Aorta (tissue), 1 donor: ENCODE measurements around a stretch of chr7.

- PRO-cap = no peak
Measured at GRCh38 chr7:39951921-39952232, 1.8 kb downstream of the CDK13 start.

DNA sequence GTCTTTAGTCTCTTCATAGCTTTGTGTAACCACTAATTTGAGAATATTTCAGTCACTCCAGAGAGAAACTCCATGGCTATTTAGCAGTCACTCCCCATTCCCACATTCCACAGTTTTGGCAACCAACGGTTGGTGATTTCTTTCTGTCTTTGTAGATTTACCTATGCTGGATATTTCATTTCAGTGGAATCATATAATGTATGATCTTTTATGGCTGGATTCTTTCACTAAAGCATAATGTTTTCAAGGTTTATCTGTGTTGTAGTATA lies 22.3 kb downstream of the CDK13 start:
- PRO-cap = no peak

GRCh38 chr7:39985551-39986075 lies 35.6 kb downstream of the CDK13 start:
- PRO-cap = no peak

DNA sequence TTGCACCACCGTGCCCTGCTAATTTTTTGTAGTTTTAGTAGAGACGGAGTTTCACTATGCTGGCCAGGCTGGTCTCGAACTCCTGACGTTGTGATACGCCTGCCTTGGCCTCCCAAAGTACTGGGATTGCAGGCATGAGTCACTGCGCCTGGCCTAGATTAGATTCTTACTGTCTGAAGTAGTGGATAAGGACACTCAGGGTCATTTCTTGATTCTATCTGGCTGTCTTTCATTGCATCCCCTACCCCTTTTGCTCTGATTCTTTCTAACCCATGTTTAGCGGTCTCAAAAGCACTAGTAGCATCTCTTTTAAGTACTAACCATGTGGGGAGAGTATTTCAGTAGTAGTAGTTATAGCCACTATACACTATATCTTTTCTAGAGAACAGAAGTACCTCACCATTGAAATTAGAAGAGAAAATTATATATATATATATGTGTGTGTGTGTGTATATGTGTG lies 79.8 kb downstream of the CDK13 start:
- PRO-cap = no peak

DNA sequence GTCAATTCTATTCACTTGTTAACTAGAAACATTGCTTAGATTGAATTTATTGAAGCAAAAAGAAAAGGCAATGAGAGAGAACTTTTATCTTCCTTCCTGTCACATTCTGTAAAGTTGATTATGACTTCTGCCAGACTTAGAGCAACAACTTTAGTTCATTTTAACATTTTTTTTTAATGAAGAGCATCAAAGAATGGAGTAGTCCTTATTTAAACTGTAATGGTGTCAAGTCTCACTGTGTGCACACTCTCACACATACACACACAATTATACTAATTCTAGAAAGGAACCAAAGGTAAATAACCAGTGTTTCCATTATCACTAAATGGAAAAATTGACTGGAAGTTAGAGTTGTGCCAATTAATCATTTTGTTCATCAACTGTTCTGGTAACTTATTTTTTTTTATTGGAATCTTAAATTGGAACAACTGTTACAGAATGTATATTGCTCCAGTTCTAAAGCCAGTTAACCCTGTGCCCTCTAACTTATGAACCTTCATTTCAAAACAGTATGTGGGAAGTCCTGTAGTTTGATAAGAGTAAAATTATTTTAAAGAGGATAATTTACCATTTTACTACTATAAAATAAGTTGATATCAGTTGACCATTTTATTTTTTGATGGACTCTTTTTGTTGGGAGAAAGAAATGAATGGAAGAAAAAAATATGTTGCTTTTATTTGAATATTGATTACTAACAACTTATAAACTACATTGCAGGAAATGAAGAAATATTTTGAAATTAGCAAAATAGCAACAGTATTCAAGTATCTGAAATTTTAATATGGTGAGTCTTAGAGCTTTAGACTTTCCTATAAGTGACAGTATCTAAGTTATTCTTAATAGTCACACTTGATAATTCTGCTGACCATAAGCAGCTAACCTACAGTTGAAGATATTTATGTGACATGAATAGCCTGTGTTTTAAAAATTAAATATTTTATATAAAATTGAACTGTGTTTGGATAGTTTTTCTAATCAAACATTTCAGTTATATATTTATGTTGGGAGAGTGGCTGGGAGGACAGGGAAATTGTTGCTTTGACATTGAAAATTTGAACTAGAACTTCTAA lies 37.9 kb downstream of the MPLKIP start:
- PRO-cap = no peak

- PRO-cap = no peak
Measured at GRCh38 chr7:40221865-40222382, 87.1 kb downstream of the SUGCT start.

DNA sequence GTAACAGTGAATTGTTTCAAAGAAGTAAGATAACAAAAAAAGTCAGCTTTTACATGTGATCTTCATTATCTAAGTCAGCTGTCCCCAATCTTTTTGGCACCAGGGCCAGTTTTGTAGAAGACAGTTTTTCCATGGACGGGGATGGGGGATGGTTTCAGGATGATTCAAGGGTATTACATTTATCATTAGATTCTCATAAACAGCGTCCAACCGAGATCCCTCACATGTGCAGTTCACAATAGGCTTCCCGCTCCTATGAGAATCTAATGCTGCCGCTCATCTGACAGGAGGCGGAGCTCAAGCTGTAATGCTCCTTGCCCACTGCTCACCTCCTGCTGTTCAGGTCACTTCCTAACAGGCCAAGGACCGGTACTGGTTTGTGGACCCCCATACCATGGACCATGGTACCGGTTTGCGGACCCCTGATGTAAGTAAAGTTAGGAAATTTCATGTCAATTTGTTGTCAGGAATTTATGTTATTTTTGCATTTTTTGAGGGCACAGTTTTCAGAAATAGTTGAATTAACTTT lies 607.5 kb downstream of the SUGCT start:
- PRO-cap = no peak

GRCh38 chr7:41010917-41011324 lies 692.0 kb downstream of the INHBA start:
- PRO-cap = no peak

DNA sequence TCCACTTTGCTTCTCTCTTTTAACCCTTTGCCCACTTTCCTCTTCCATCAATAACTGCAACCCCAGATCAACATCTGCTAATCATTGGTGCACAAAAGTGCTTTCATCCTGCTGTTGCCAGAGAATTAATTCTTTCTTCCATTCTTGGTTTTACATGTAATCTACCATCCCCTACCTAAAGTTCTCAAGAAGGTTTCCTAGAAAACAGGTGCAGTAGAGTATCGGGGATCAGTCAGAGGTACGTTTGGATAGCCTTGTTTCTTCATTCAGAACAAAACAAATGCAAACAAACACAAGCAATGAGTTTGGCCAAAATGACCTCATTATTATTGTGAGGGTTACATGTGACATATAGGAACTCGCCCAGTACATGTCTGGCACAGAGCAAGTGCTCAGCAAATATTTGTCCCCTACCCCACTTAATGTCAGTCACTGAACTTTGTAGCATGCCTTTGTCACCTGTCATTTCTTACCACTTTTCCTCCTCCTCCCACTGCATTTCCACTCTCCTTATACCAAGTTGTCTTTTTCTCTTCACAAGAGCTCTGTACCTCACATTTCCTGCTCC lies 236.3 kb downstream of the INHBA start:
- PRO-cap = no peak

DNA sequence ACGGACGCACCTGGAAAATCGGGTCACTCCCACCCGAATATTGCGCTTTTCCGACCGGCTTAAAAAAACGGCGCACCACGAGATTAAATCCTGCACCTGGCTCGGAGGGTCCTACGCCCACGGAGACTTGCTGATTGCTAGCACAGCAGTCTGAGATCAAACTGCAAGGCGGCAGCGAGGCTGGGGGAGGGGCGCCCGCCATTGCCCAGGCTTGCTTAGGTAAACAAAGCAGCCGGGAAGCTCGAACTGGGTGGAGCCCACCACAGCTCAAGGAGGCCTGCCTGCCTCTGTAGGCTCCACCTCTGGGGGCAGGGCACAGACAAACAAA lies 53.1 kb upstream of the HECW1 start:
- PRO-cap = no peak

DNA sequence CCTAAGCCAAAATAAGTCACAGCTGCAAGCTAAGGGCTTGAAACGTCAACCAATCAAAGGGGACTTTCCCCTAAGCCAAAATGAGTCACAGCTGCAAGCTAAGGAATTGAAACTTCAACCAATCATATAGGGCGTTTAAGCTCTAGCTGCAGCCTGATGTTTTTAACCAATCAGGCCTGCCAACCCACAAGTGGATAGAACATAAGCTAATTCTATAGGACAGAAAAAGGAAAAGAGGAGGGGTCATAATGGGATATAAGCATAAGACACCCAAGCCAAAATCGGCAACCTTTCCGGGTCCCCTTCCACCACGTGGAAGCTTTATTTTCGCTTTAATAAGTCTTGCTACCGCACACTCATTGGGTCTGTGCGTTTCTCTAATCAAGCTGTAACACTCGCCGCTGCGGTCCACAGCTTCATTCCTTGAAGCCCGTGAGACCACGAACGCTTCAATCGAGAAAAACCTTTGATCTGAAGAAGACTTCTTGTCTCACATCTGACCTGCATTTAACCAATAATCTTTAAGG lies 36.0 kb upstream of the HECW1 start:
- PRO-cap = no peak

DNA sequence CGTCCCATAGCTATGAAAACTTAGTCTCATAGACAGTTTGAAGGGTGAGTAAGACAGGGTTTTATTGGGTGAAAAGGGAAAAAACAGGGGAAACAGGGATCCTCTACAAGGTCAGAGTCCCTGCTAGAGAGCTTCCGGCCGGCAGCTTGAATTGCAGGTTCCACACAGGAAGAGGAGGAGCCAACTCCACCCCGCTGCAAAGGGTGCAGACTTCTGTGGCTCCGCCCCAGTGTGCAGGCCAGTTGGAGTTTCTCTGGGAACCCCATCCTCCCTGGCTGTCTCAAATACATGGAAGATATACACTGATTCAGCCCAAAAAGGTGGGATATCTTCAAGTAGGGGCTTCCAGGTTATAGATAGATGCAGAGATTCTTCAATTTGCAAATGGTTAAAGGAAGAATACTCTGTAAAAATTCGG lies 34.7 kb upstream of the HECW1 start:
- PRO-cap = no peak

DNA sequence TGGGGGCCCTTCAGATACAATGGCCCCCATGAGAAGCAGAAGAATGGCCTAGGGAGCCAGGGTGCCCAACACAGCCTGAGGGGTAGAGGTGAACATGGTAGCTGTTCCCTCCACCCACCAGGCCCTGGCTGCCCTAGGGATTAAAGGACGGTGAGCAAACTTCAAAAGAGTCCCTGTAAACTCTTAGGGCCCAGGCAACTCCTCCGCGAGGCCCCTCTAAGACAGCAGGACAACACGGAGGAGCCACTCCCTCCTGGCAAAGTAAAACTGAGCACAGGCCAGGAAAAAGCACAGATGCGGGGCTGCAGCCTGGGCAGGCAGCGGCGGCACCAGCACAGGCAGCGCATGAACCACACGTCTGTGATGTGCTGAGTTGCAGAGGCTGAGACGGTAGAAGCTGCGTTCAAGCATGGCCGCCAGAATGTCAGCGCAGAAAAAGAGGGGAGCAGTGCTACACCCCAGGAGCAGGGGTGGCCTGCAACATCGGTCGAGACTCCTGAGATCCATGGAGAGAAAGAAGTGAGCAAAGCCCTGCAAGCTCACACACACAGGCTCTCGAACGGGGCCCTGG lies 46.2 kb upstream of the STK17A start:
- PRO-cap = no peak

- PRO-cap = bidirectional peak, plus-strand start at chr7:43583671, minus-strand start at chr7:43583581
Measured at GRCh38 chr7:43583278-43584032, 547 bp downstream of the STK17A start.

GRCh38 chr7:43584033-43584669 lies 1.2 kb downstream of the STK17A start:
- PRO-cap = no peak

DNA sequence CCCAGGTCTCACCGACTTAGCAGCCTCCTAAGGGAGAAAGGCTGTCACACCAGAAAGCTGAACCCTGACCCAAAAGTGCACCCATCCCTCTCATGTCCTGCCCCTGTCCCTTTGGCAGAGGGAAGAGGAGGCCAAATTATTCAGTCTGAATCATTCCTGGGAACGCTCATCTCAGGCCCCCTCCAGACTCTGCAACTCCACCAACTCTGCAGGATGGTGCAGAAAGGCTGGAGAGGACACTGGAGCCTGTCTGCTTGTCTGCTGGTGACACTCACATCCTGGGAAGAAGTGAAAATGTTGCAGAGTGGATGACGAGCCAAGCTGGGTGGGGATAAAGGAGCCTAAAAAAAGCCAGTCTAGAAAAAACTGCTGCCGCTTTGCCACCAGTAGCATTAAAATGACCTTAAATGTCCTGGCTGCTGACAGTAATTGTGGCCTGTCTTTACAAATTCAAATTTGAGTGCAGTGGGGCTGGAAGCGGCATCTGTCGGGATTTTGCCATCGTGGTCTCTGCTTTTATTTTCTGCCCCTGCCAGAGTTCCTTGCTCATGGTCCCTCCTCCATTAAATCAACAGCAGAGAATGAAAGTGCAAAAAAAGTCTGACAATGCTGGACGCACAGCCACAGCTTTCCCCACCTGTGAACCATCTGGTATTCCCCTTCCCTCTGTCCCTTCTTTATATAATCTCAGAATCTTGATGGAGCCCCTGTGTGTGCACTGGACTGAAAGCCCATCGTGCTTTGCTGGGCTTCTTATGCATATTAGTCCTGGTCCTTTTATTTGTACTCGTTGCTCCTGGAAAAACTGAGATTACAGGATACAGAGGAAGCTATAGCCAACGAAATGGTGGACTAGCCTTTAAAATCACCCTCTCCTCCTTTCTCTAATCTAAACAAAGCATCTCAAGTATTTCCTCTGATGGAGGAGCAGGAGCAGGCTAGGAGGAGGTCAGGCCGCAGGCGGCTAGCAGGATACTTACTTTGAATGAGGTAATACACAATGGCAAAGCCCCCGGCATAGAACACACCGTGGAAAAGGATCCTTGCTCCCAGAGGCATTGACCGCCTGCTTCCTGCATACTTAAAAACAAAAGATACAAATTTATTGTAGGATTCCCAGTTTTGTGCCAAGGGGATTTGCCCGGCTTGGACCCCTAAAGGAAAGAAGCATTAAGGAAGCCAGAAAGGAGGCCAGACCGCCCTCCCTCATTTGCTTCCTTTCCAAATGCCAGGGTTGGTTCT lies 64.1 kb downstream of the STK17A start:
- PRO-cap = no peak

DNA sequence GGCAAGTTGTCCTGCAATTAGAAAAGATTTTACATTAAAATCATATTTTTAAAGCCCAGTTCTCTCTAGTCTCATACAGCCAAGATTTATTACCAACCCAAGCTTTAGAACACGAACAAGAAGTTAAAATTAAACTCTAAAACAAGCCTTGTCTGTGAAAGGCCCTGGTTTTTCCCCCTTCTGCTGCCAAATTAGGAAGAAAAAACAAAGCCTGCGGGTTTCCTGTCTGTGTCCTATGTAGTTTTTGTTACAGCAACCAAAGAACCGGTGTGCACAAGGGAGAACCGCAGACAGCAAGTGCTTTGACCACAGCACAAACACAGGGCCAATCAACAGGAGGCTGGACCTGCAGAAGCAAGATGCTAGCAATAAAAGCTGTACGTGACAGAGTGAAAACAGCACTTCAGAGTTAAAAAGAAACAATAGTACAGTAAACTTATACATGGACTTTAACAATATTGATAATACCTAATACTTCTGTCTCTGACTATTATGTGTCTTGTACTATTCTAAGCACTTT lies 65.8 kb downstream of the STK17A start:
- PRO-cap = no peak

DNA sequence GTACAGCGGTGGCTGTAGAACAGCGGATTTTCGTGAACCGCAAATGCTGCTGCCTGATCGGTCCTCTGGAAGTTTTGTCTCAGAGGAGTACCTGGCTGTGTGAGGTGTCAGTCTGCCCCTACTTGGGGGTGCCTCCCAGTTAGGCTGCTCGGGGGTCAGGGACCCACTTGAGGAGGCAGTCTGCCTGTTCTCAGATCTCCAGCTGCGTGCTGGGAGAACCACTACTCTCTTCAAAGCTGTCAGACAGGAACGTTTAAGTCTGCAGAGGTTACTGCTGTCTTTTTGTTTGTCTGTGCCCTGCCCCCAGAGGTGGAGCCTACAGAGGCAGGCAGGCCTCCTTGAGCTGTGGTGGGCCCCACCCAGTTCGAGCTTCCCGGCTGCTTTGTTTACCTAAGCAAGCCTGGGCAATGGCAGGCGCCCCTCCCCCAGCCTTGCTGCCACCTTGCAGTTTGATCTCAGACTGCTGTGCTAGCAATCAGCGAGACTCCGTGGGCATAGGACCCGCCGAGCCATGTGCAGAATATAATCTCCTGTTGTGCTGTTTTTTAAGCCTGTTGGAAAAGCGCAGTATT lies 20.1 kb downstream of the BLVRA start:
- PRO-cap = no peak

- PRO-cap = no peak
Measured at GRCh38 chr7:43781948-43782829, 23.7 kb downstream of the BLVRA start.

- PRO-cap = no peak
Measured at GRCh38 chr7:43900924-43901395, 5.4 kb downstream of the URGCP start.